ENCODE data around the gene AHR.

- PRO-cap: no peak
Measured at GRCh38 chr7:15465134-15465461, 96.7 kb downstream of the AGMO start.

- PRO-cap: no peak
Measured at GRCh38 chr7:16064306-16064653, 357.1 kb downstream of the CRPPA start.

DNA sequence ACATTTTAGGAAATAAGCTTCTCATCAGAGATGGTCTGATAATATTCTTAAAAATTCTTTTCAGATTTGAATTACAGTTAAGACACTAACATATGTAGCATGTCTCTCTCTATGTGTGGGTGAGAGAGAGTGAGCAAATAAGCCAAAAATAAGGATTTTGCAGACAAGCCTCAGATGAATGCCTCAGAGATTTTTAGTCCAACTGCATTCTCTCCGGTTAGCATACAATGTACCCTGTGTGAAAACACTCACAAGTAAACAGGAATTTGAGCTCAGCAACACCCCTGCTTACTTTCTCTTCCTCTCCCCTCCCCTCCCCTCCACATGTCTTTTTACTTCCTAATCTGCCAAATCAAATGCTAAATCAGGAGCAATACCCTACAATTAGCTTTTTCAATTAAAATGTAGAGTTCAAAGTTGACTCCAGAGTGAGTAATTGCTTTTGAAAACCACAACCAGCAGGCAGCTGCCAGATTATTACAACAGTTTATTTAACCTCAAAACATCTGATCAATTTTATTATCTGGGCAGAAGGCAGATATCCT is 354.3 kb downstream of the CRPPA start:
- PRO-cap: no peak

DNA sequence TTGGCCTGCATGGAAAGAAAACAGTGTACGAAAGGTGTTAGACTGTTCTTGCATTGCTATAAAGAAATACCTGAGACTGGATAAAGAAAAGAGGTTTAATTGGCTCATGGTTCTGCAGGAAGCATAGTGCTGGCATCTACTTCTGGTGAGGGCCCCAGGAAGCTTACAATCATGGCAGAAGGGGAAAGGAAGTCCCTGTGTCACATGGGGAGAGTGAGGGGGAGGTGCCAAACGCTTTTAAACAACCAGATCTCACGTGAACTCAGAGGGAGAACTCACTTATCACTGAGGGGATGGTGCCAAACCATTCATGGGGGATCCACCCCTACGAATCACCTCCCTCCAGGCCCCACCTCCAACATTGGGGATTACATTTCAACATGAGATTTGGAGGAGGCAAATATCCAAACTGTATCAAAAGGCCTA is 5.6 kb downstream of the TSPAN13 start:
- PRO-cap: no peak

DNA sequence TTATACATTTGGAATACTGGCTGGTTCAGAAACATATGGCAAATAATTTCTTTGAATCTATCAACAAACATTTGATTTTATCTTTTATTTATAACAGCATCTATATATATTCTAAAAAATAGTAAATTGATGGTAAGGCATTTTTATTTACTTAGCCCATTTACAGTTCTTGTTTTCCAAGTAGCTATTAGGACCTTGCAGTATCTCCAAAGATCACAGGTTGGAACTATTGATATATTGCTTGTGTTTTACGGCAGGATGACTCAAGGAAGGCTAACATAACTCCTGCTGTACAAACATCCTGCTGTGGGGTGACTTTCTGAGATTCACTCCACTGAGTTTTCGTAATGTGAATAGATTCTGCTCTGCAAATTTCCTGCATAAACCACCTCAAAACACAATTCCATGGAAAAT is 971 bp downstream of the AGR2 start:
- PRO-cap: no peak

DNA sequence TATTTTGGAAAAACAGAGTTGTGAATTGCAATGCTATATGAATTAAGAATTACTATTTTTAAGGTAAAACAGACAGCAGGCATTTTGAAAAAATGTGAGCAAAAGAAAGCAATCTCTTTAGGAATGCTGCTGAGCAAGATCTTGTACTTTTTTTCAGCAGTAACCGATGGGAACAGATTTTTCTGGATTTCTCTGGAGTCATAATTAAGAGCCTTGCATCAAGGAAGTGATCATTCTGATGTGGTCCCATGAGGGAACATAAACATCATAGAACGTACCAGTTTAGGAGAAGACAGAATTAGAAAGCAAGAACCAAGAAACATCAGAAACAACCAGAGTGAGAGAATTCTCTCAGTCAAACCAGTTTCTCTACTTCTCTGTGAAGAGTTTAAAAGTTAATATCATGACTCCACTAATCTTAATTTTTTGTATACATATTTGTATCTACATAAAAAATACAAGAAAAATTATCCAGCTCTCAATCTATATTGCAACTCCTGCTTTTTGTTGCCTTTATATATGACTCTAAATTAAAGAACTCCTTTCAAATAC is 157.1 kb upstream of the AGR3 start:
- PRO-cap: no peak

DNA sequence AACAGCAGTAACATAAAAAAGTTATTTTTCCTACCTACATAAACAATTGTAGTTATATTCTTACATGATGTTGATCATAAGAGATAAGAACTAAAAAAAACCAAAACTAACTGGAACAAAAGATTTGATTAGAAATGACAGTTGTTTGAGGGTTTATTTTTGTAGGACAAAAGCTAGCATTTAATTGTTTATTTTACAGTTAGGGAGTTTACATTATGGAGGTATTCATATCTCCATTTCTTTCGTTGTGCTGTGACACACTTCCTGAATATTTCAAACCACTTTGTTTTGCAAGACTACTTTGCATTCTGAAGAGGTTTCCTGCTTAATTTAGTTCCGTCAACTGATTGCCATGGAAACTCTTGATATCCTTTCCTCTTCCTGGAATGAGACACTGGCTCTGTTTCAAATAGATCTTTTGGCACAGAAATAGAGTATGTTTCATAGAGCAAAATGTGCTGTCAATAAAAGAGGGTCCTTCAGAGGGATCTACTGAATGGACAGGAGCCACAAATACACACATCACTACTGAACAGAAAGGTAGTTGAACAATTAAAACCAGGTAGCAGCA is 159.5 kb upstream of the AGR3 start:
- PRO-cap: no peak

DNA sequence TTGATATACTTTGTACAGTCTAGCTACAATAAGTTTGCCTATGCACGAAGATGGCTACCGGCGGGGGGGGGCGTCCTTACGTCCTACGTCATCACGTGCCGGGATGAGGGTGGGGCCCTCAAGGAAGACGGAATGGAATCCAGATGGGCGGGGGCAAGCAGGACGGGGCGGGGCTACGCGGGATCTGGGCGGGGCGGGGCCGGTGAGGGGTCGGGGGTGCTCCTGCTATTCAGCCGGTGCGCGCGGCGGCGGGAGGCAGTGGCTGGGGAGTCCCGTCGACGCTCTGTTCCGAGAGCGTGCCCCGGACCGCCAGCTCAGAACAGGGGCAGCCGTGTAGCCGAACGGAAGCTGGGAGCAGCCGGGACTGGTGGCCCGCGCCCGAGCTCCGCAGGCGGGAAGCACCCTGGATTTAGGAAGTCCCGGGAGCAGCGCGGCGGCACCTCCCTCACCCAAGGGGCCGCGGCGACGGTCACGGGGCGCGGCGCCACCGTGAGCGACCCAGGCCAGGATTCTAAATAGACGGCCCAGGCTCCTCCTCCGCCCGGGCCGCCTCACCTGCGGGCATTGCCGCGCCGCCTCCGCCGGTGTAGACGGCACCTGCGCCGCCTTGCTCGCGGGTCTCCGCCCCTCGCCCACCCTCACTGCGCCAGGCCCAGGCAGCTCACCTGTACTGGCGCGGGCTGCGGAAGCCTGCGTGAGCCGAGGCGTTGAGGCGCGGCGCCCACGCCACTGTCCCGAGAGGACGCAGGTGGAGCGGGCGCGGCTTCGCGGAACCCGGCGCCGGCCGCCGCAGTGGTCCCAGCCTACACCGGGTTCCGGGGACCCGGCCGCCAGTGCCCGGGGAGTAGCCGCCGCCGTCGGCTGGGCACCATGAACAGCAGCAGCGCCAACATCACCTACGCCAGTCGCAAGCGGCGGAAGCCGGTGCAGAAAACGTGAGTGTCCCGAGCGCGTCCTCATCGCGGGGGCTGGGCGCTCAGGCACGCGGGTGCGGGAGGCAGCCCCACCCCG is at the start of gene AHR:
Gene AHR, plus strand, starts transcription at position 258 of the 1,011 bp plus-strand sequence.
- PRO-cap: bidirectional peak, plus-strand start at position 258 of the sequence, minus-strand start at position 66 of the sequence

DNA sequence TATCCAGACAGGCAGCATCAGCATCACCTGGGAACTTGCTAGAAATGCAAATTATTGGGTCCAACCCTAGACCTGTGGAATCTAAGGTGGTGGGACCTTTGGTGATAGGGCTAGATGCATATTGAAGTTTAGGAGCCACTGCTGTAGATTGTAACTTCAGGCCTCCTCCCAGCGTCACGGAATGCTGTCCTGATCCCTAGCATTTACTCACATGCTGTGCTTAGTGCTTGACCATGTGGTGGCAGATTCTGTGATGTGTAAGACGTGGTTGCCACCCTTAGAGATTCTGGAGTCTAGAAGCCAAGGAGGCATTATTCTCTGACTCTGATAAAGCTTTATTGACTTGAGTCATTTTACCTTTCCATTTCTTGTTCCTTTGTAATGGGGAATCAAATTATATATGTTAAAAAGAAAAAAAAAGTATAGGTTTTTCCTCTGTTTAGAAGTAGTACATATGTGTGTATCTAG is 13.5 kb downstream of the AHR start:
- PRO-cap: no peak

- PRO-cap: no peak
Measured at GRCh38 chr7:17322204-17322668, 23.8 kb downstream of the AHR start.

DNA sequence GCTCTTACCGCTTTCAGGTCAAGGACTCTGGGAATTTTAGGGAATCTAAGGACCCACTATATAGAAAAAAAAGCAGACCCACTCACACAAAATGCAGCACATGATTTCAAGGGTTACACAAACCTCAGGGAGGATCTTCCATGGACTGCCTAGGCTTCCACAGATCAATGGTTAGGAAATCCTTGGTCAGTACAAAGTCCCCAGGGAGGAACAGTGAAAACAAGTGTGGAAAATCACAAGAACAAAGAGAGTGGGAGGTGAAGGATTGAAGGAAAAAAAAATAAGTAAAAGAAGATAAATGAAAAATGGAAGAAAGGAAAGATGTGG is 188.4 kb downstream of the AHR start:
- PRO-cap: no peak

GRCh38 chr7:17696464-17696915 is 243.8 kb downstream of the SNX13 start:
- PRO-cap: no peak

DNA sequence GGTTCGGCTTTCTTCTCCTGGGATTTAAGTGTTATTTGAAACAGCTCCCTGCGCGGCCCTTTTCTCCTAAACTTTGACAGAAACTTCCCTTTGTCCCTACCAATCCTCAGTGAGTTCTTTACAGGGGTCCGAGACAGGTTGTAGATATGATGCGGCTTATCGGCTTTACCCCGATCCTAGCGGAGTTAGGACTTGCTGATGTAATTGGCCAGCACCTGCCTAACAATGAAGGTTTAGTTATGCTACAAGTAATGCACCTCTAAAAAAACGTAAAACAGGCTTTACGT is 563 bp upstream of the SNX13 start:
- PRO-cap: unidirectional peak, minus-strand start at position 227 of the sequence

GRCh38 chr7:18289726-18290743 is 205.5 kb upstream of the HDAC9 start:
- PRO-cap: no peak

DNA sequence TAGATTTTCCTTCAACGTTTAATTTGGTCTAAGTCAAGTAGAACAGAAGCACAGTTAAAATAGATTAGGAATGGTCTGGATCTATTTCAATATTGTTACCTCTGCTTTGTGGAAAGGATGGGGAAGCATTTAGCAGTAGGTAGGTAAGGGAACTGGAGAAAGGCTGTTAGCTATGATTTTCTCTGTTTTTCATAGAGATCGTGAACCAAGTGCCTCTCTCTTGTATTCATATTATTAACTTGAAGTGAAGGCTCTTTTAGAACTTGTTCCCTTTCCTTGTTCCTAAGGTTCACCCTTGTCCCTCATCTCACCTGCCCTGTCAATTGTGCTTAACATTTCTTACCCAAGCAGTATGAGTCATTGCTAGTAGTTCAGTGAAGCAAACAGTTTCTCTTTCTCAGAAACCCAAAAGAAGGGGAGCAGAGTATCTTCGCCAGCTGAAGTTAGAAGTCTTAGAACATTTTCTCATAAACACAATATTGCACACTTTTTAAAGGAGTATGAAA is 12.8 kb downstream of the HDAC9 start:
- PRO-cap: no peak

DNA sequence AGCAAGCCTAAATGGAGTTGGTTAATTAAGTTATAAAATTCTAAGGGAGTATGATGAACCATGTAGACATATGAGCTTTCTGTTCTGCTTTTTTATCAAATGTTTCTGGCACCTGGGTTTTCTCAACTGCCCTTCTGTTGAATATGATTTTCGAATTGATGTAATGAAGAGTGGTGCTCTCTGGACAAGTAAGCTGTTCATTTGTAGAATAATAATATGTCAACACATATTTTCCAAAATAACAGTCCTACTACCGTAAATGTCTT is 24.8 kb downstream of the HDAC9 start:
- PRO-cap: no peak

- PRO-cap: no peak
Measured at GRCh38 chr7:19108076-19108393, 9.4 kb downstream of the TWIST1 start.

DNA sequence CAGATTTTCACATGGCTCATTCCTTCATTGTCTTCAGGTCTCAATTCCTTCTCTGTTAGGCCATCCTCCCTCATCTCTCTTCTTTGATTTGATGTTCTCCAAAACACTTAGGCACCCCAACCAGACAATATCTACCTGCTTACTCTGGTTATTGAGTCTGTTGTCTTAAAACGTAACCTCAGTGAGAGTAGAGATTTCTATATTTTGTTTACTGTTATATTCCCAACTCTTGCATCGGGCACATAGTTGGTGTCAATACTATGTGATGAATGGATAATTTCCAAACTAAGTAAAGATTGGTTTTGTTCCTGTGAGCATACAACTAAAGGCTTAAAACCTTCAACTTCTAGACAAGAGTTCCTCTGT is 263.2 kb upstream of the FERD3L start:
- PRO-cap: no peak

DNA sequence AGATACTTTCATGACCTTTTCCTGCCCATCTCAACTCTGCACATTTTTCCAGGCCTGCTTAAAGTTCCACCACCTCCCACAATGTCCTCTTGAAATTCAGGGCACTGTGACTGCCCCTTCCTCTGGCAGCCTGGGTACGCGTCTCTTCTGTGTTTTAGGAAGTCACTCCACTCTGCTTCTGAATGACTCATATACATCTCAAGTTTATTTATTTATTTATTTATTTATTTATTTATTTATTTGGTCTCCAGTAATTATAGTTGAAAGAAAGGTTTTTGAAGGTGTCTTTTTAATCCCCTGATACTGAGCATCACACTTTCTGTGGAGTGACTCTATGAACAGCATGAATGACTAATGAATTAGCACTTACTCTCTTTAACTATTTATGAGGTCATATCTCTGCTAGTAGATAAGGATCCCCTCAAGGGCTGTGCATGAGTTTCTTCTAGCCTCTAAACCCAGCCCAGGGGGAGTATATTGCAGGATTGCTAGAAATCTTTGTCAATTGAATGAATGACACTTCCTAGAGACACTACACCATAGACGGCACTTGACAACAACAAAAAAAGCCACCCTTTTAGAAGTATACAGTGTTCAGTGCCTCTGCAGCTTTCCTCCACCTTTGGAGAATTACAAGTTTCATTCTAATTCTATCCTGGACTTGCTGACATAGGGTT is 2.2 kb downstream of the MACC1 start:
- PRO-cap: no peak

DNA sequence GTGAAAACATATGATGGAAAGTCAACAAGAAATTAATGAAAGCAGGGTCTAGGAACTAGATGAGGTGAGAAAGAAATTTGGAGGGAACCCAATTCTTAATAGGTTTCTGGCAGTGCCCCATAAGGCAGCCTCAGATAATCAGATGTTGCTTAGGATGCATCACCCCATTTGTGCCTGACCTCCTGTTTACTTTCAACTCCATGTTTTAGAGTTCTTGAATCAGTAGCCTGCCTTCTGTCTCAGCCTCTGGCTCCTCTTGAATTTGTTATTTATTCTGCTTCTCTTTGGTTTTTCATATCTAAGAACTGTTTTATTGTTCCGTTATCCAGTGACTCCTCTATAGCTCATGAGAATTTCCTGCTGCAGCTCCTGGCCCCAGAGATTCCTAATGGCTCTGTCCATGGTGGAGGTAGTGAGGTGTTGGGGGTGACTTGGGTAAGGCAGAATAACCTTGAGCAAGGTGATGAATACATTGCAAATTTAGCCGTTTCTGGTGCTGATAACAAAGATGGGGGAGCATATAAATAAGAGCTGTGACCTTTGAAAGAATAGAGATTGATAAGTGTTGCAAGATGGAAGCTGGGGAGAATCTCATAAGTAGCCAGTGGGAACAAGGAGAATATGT is 17.6 kb downstream of the ITGB8 start:
- PRO-cap: no peak

Measured in WTC11 (cell line).